Pericardium (tissue), 1 donor: ENCODE measurements around the genes PIWIL1 and RAN.

DNA sequence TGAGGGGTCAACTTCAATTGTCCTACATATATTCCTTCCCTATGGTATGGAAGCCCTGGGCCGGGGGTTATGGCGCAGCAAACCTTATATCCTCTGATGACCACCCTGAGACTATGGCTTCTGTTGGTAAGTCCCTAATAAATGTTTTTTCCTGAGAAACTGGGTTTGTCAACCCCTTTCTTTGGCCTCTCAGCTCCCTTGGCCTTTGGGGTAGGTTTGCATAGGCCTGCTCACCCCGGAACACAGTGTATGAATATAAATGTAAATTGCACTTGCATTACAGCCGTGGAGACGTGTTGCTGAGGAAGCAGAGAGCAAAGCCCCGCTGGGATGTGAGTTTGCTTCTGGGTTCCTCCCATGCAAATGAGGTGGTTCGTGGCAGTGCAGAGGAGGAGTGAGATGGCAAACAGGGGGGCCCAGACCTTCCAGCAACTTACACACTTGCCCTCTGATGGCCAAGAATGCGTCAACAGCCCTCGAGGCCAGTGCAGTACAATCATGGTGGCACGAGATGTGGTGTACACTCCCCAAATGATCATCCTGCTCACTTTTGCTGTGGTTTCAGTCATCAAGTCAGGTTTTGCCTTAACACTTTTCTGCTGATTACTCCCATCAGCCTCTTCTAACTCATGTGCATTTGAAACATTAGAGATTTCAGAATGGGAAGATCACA is 6.6 kb upstream of the UBC start:
- RRBS: no CpG with 5 or more reads among the region's 10 CpGs

DNA sequence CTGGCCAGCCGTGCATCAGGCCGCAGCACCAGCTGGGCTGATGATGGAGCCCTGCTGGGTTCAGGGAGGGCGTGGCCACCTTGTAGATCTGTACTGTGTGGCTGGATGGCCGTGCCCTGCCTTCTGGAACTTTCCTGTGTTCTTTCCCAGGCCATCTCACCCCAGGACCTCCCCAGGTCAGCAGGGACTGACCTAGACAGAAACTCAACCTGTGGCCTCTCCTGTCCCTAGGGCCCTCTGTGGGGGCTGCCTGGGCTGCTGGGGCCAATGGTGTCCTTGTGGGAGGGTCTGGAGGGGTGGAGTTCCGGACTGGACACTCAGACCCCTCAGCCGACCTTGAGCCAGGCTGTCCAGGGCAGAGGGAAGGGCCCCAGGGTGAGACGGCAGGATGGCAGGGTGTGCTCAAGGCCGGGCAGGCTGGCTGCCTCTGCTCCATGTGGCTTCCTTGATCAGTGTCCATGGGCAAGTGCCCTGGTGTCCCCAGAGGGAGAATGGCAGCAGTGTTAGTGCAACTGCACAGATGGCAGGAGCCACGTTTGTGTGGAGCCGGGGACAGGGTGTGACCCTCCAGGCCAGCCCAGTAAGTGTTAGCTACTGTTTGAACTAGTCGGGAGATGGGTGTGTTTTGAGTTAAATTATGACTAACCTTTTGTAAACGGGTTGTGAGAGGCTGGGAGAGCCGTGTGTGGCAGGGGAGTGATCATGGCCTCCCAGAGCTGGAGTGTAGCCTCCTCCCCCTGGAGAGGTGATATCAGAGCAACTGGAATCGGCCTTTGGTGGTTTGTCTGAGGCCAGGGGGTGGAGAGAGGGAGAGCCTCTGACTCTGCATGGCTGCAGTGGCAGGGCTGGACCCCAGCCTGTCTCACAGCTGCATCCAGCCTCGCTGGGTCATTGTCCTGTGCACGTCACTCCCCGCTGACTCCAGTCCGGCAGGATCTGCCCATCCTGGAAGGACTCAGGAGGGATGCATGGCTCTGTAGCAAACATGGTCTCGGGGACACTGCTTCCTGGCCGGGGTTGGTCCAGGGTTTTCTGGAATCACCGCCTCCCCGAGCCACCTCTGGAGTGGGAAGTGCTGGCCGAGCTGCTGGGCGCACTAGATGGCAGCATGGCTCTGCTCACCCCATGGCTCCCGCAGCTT is 27.7 kb downstream of the AACS start:
- RRBS: 33% methylated on average over 5 of the region's 25 CpGs

- RRBS: 4% methylated on average over 22 of the region's 22 CpGs
These were observed 420 bp upstream of the TMEM132B start for GRCh38 chr12:125185788-125186144.

DNA sequence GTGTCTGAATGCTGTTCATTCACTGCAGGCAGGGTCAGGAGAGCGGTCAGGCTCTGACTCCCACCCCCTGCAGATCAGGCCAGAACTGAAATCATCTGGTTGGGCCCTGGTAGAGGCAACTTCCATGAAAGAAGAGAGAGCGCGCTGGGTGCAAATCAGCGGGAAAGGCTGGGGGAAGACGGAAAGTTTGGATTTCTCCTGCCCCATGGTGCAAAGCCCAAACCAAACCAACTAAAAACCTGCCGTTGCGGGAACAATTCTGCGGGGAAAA is 1539.5 kb downstream of the TMEM132B start:
- RRBS: no CpG with 5 or more reads among the region's 8 CpGs

- RRBS: no CpG with 5 or more reads among the region's 7 CpGs
These were observed 1498.4 kb upstream of the TMEM132C start for GRCh38 chr12:126768548-126769083.

DNA sequence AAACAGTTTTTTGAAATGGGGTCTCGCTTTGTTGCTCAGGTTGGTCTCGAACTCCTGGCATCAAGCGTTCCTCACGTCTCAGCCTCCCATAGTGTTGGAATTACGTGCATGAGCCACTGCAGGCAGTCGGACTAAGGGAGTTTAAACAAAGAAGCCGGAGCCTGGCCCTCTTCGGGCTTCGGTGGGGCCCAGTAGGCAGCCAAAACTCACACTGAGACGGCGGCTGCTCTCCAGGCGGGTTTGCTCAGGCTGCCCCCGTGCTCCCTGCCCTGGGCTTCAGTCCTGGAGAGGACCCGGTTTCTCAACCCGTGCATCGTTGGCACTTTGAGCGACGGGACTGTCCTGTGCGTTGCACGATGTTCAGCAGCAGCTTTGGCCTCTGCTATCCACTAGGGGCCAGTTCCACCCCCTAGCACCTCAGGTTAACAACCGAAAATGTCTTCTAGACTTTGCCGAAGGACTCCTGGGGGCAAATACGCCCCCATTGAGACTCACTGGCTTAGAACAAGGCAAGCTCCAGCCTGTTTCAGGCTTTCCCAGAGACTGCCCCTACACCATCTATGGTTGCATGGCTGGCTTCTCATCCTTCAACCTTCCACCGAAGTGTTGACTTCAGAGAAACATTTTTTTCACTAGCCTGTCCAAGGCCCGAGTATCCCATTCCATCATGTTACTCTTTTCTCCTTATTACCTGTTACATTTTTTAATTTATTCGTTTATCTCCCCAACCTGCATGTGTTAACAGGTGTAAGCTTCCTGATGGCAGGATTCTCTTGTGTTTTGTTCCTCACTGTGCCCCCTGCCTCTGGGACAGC is 804 bp upstream of the SLC15A4 start:
- RRBS: no CpG with 5 or more reads among the region's 26 CpGs

DNA sequence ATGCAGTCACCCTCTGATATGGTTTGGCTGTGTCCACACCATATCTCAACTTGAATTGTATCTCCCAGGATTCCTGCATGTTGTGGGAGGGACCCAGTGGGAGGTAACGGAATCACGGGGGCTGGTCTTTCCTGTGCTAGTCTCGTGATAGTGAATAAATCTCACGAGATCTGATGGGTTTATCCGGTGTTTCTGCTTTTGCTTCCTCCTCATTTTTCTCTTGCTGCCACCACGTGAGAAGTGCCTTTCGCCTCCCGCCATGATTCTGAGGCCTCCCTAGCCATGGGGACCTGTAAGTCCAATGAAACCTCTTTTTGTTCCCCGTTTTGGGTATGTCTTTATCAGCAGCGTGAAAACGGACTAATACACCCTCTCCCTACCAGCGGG is 256.2 kb downstream of the GLT1D1 start:
- RRBS: no CpG with 5 or more reads among the region's 12 CpGs

- RRBS: no CpG with 5 or more reads among the region's 2 CpGs
These were observed 429.8 kb downstream of the TMEM132D start for GRCh38 chr12:129474123-129474416.

- RRBS: no CpG with 5 or more reads among the region's 11 CpGs
These were observed 48.7 kb downstream of the FZD10 start for GRCh38 chr12:130210888-130211370.

DNA sequence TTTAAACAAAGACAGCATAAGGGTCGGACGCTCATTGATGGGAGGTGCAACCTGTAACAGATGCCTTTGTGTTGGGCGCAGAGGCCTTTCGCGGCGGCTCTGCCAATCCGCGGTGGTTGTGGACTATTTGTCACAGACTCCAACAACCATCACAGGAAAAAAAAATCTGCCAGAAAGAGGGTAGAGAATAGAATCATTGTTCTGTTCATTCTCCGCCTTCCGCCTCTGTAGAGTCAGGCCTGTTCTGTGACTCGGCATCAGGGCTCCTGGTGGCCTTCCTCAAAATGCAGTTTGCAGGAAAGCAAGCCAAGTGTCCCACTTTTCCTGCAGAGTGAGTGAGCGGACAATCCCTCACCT is 83.1 kb upstream of the PIWIL1 start:
- RRBS: no CpG with 5 or more reads among the region's 12 CpGs

DNA sequence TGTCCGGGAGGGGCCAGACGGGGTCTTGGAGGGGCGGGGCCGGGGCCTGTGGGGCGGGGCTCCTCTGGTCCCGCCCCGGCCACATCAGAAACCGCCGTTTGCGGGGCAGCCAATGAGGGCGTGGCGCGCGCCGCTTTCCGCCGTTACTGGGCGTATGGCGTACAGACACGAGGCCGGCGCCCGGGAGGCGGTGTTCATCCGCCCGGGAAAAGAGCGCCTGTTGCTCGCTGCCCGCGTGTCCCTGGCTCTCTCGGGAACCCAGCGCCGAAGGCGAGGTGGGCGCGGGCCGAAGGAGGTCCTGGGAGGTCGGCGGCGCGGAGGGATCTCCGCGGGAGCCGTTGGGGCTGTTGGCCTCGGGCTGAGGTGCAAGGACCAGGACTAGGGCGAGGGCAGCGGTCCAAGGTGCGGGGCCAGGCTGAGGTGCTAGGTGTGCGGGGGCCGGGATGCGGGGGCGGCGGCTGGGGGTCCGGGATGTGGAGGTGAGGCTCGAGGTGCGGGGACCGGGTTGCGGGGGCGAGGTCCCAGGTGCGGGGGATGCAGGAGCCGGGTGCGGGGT is at the start of gene PIWIL1:
Gene PIWIL1 (plus strand): TSS at position 143 of the 556 bp plus-strand sequence.
- RRBS: 41% methylated on average over 16 of the region's 62 CpGs

DNA sequence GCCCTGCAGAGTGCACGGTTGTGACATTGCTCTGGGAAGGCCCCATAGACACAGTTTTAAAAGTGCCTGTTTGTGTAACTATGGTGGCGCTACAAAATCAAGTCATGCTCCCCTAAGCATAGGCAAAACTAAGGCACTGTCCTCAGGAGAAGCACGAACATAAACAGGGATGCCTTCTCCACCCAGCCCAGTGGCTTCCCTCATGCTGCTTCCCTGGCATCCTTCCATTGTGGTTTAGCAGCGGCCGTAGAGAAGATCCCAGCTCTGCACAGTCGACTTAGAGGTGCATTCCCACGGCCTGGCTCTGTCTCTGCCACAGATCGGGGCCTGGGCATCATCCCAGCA is 70.5 kb downstream of the PIWIL1 start:
- RRBS: no CpG with 5 or more reads among the region's 8 CpGs

DNA sequence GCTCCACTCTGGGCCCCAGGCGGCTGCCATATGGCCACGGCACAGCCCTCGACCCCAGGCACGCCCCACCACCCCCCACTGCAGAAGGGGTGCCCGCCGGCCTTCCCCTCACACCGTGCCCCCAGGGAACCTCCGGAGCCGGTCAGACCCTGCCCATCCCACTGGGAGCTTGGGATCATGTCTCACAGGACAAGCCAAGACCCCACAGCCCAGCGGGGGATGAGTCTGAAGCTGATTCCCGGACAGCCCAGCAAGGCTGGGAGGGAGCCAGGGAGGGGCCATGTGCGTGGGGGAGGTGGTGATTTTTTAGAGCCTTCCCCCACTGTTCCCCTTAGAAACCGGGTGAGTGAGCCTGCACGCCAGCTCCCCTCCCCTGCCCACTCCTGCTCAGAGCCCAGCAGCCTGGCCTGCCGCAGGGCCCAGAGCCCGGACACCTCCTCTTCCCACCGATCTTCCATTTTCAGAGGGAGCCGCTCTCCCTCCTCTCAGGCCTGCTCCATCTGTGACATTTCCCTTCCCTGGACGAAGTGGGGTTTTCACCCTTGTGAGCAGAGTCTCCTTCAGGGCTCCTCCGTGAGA is 1.4 kb downstream of the RIMBP2 start:
- RRBS: 5% methylated on average over 7 of the region's 20 CpGs

GRCh38 chr12:130871376-130872236 is at the start of gene RAN:
Gene RAN, plus strand, starts transcription at chr12:130872066.
- RRBS: 2% methylated on average over 35 of the region's 116 CpGs

DNA sequence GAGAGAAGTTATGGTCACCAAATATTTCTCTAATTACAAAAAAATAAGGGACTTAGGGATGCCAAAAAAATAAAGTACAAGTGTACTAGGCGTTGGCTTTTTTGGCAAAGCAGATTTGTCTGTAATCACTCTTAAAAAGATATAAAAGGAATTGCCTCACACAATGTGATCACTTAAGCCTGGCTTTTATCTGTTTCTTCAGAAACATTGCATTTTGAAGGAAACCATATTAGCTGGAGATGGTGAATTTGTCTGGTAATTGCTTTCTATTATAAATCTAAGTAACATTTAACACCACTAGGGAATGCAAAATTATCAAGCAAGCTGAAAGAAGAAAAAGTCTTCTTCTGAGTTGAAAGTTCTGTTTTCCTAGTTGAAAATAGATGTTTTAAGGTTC is 31.0 kb upstream of the ADGRD1 start:
- RRBS: no CpG with 5 or more reads among the region's 1 CpG

DNA sequence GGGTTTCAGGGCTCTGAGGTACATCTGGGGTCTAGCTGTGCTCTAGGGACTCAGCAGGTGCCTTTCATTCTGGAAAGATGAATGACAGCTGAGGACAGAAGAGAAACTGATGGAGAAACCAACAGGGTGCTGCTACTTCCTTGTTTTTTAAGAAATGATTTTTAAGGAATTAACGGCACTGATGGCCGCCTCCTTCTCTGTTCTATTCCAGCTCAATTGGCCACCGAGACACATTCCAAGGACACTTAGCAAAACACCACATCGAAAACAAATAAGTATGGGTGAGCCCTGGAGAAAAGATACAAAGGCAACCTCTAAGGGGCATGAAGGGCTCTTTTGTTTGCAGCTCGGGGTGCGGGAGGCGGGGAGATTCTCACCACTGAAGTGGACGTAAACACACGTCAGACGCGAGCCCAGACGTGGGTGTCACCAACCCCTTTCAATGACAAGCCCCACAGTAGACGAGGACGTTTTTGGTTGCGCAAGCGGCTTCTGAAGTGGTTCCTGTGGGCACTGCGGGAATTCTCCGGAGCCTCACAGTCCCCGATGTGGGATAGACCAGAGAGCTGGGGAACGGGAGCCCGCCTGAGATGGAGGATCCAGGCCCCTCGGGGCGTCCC is 20.5 kb upstream of the ADGRD1 start:
- RRBS: no CpG with 5 or more reads among the region's 23 CpGs

DNA sequence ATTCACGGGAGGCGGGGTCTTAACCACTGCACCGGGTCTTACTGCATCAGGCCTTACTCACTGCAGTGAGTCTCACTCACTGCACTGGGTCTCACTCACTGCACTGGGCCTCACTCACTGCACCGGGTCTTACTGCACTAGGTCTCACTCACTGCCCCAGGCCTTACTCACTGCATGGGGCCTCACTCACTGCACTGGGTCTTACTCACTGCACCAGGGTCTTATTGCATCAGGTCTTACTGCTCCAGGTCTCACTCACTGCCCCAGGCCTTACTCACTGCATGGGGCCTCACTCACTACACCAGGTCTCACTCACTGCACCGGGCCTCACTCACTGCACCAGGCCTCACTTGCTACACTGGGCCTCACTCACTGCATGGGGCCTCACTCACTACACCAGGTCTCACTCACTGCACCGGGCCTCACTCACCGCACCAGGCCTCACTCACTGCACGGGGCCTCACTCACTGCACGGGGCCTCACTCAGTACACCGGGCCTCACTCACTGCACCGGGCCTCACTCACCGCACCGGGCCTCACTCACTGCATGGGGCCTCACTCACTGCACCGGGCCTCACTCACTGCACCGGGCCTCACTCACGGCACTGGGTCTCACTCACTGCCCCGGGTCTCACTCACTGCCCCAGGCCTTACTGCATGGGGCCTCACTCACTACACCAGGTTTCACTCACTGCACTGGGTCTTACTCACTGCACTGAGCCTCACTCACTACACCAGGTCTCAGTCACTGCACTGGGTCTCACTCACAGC is 82.7 kb downstream of the ADGRD1 start:
- RRBS: 91% methylated on average over 3 of the region's 17 CpGs

- RRBS: no CpG with 5 or more reads among the region's 21 CpGs
These were observed 276.3 kb upstream of the SFSWAP start for GRCh38 chr12:131434354-131435220.

GRCh38 chr12:131456781-131457242 is 254.1 kb upstream of the SFSWAP start:
- RRBS: 24% methylated on average over 6 of the region's 23 CpGs

DNA sequence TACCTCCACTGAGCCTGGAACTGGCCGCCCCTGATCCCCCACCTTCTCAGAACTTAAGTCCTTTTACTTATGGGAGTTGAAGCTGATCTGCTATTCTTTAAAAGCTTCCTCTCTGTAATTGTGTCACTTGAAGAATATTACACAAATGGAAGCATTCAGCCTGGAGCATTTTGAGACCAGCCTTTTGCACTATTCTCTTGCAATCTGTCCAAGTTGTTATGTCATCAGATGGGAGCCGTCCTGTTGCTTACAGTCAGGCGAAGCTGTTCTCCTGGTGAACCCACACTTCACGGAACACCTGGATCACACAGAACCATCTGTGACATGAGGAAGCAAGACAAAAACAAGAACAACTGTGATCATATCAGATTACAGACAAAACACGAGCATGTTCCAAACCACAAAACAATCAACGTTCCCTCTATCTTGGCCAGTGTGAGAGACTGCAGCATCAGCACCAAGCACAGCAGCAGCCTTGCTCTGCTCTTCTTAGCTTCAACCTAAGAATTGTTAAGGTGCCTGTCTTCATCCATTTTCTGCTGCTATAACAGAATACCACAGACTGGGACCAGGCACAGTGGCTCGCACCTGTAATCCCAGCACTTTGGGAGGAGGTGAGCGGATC is 180.5 kb upstream of the SFSWAP start:
- RRBS: no CpG with 5 or more reads among the region's 8 CpGs